Metastatic Liver Carcinoma in the Adrenal Gland (tissue), 2 donors: ENCODE data around the gene C2orf73.

GRCh38 chr2:53813142-53813416 is 26.2 kb downstream of the ERLEC1 start:
- PRO-cap, 2 experiments, result no peak in any of the 2 experiments

- PRO-cap, 2 experiments, result no peak in any of the 2 experiments
Observed at GRCh38 chr2:53912731-53913589, 53.2 kb upstream of the GPR75 start.

DNA sequence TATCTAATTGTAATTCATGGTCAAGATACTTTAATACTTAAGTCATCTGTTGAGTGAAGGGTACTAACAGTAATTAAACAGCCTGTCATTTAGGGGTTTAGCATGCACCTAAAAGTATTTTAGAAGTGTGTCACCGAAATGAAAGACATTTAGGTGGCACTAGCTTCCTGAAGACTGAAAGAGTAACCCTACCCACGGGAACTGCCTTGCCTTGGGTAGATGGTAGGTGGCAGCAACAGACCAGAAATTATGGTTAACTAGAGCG is 135.9 kb downstream of the ACYP2 start:
- PRO-cap, 2 experiments, result no peak in any of the 2 experiments

DNA sequence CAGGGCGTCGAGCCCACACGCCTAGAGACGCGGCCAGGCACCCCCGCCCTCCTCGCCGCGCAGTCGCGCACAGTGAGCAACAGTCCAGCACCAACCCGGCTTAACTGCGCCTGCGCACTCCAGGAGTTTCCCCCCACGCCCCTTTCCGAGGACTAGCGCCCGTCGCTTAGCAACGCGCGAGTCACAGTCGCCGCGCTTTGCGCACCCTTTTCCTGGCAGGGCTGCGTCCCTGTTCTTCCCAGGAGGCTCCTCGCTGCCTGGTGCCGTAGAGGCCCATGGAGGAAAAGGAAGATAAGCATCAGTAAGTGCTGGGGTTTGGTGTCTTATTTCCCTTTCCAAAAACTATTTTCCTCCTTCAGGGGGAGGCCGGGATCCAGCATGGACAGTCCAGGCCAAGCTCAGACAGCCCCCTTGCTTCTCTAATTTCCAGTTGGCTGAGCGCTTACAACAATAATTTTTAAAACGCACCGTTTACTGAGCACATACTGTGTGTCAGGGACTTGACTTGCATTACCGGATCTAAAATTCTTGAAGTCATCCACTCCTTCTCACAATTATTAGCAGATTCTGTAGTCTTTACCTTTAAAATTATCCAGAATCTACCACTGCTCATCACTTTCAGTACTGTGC is at the start of gene C2orf73:
TSS of gene C2orf73 (plus strand) at position 184 of the 630 bp plus-strand sequence.
- PRO-cap, 2 experiments, result peak in 2 of 2 experiments; most common plus-strand start position 184 of the sequence (in 1); most common minus-strand start position 74 of the sequence (in 2)

- PRO-cap, 2 experiments, result no peak in any of the 2 experiments
Observed at GRCh38 chr2:54456525-54457364, 618 bp downstream of the SPTBN1 start.

DNA sequence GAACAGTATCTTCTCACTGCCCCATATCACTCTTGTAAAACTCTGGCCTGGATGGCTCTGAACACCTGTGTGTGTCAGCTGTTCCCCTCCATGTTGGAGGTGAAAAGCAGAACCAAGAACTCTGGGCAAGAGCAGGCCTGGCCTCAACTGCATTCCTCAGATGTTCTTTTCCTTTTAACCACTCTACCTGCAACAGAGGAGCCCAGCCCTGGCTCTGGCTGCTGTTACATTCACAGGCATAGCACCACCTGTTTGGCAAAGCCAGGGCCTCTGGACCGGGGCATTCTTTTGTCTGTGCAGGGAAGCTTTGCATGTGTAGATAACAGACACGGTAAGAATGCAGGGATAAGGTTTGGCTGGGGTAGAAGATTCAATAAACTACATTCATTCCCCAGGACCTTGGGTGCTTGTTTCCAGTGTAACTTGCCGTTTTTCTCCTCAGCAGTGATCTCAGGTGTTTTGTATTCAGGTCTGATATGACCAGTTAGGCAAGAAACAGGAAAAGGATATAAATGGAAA is 95.1 kb downstream of the SPTBN1 start:
- PRO-cap, 2 experiments, result no peak in any of the 2 experiments

DNA sequence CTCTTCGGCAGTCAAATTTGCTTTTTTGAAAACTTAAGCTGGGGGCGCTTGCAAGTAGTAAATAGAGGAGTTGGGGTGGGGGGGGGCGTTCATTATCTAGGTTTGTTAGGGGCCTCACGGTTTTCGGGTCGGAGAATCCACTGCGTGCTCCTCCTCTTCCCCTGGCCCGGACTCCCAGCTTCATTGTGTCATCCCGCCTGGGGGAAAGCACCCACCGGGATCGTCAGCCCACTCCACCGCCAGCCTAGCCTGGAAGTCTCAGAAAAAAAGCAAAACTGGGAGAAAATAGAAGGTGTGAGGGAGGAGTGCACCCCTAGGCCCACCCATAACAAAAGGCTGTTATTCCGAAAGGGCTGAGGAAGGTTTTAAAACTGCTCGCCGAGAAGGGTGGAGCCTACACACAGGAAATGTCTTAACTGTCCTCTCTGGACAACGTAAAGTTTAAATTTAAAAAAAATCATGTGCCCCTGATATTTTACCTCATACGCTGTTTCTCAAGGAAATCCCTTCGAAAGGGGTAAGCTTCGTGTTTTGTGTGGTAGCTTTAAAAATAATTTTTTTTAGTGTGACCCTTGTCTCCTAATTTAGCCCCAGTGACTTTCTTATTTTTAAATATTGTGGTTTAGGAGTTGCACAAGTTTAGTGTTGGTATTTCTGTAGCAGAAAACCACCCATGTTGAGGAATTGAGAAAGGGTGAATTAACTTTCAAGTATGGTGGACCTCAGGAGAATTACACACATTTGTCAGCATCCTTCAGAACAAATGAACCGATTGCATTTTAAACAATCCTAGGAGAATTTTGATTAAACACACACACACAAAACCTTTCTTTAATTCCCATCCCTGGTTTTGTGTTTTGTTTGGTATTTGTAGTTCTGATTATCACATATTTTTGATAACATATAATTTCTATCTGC is 104.2 kb downstream of the SPTBN1 start:
- PRO-cap, 2 experiments, result peak in 2 of 2 experiments; most common plus-strand start position 183 of the sequence (in 2); most common minus-strand start position 174 of the sequence (in 2)

- PRO-cap, 2 experiments, result peak in 2 of 2 experiments; most common plus-strand start chr2:54574389 (in 2); most common minus-strand start chr2:54574454 (in 1)
Observed at GRCh38 chr2:54573909-54575121, 118.2 kb downstream of the SPTBN1 start.

DNA sequence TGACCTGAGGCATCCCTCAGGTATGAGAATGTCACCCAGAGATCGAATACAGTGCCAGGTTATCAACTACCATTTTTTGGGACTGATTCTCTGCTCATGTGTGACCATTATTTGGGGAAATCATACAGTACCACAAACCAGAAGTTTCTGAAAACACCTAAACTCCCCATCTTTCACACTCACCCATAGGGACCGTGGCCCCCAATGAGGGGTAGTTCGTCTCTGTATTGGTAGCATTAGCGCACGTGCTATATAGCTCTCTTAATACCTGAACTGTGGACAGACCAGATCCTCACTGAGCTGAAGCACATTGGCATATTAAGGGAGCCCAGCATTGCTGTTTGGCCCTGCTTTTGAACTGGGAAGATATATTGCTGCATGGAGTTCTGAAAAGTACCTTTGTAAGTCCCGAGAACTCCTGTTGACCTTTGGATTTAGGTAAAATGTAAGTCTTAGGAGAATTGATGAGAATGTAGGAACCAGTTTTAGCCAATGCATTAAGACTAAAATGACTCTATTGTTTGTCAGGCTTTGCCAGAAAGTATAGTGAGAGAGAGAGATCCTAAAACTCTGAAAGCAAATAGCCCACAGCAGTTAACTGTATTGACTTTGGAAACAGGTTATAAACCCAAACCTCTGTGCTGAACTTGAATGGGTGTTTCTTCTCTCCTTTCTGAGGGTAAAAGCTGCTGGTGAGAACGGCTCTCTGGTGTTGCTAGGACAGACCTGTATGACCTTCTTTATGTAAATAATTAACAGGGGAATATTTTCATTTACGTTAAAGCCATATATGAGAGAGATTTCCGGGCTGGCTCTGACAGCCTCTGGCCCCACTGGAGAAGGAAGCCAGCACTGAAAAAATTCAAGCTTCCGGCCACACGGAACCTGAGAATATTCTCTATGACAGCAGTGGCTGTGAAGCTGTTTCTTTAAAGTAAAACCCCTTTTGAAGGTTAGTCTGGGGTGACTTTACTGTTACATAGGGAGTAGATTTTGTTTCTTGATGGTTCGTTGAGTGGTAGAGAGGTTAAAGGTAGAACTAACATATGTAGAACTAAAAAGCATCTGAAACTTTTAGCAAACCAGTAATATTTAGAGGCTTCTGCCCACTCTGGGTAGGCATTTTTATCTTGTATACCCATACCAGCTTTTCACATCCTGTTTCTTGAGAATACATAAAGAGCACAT is 123.5 kb downstream of the SPTBN1 start:
- PRO-cap, 2 experiments, result no peak in any of the 2 experiments

DNA sequence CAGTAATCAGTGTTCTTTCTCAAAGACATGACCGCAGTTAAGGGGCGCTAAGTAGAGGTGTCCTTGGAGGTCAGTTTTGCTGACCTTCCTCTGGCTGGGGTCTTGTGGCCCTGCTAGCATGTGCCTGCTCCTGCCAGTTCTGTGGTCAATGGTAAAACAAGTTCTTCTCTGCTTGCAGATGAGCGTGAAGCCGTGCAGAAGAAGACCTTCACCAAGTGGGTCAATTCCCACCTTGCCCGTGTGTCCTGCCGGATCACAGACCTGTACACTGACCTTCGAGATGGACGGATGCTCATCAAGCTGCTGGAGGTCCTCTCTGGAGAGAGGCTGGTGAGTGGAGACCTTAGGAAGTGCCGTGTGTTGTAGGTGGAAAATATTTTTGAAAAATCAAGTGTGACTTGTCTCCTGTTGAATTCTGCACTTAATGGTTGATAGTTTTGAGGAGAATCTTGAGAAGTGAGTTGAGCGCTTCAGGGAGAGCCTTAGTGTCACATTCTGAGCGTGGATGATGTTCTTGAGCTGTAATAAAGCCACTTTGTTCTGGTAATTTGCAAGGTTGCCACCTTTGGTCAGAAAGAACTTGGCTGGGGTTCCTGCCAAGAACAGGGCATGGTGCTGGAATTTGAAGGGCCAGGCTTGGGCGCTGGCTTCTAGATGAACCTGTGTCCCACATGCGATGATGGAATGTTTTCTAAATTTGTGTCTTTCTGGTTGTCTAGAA is 124.4 kb upstream of the EML6 start:
- PRO-cap, 2 experiments, result no peak in any of the 2 experiments

DNA sequence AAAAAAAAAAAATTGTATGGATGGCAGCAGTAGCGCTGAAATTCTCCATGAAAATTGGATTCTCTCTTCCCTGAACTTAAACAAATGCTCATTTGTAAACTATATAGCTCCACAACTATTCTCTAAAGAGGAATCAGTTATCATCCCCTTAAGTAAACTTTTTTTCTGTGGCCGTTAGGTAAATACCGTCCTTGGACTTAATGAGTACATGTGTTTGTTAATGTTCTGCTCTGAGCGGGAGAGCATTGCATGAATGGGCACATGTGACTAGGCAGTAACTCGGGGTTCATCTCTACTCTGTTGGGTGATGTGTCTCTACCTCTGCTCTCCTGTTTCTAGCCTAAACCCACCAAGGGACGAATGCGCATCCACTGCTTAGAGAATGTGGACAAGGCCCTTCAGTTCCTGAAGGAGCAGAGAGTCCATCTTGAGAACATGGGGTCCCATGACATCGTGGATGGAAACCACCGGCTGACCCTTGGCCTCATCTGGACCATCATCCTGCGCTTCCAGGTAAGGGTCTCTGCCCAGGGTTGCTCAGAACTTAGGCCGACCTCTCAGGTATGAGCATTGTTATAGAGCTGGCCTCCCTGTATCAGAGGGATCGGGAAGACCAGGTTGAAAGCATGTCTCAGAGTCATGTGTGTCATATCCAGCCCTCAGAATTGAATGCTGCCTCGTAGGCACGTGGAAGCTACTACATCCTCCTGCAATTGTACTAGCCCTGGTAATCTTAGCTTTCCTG is 111.5 kb upstream of the EML6 start:
- PRO-cap, 2 experiments, result no peak in any of the 2 experiments

- PRO-cap, 2 experiments, result no peak in any of the 2 experiments
Observed at GRCh38 chr2:54655549-54656109, 67.8 kb upstream of the EML6 start.

DNA sequence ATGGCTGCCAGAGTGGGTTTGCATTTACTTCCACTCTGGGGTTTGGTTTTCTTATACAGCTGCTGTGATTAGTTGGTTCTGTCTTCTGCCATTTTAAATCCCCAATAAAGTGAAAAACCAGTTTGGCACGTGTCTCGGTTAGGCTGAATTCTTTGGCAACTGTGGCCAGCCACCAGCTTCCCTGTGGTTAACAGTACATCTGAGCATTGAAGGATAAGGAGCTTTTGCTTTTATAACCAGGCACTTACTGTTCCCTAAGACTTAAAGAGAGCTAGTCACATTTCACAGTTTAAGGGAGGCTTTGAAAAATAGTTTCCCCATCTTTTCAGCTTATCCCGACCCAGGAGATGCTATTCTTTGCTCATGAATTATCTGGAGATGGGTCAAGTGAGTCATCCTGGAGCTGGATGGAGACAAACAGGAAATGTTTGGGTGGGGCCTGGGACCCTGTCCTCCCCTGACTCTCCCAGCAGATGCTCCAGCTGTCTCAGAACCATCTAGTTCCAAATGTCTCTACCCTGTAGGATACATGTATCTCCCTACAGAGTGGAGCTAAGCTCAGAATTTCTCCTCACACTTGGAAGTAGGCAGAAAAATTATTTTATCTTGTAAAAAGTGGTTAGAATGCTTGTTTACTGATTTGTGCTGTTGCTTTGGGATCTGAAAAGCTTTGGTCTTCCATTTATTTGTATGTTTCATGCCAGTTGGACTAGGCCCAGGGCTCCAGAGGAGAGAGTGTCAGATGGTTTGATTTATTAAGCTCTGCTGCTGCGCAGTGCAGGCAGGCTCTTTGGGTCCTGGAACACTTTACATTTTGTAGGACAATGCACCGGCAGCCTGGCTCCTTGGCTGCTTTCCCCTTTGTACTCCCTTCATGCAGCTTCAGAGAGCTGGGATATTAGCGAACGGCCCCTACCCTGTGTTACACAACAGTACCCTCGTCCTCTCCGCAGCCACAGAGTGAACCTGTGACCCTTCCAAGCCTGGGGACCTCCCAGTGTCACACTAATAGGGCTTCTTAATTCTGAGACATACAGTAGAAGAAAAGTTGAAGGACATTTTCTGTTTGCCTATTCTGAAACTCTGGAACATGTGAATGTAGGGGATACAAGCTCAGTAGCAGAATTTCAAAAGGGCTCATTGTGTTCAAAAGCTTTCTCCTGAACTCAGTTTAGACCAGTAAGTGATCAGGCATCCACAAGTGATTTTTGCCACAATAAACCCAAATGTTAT is 56.9 kb upstream of the EML6 start:
- PRO-cap, 2 experiments, result peak in 2 of 2 experiments; most common minus-strand start position 869 of the sequence (in 1)

GRCh38 chr2:54668155-54668638 is 55.3 kb upstream of the EML6 start:
- PRO-cap, 2 experiments, result no peak in any of the 2 experiments

- PRO-cap, 2 experiments, result no peak in any of the 2 experiments
Observed at GRCh38 chr2:54897930-54898376, 152.3 kb downstream of the RTN4 start.

DNA sequence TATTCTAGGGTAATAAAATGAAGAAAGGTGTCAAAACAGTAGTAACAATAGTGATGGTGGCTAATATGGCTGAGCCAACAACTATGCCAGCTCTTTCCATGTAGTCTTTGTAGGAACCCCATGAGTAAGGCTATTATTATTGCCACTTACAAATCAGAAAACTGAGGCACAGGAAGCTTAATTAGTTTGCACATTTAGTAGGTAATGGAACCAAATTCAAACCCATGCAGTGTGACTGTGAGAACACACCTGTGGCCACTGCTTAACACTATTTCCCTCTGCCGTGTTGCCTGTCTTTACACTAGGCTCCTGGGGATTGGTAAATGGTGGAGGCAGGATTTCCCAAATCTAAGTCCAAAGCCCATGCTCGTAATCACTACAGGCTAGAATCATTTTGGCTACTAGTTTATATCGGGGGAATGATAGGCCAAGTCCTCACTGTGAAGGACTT is 149.2 kb downstream of the RTN4 start:
- PRO-cap, 2 experiments, result peak in 1 of 2 experiments; most common minus-strand start position 318 of the sequence (in 1)

DNA sequence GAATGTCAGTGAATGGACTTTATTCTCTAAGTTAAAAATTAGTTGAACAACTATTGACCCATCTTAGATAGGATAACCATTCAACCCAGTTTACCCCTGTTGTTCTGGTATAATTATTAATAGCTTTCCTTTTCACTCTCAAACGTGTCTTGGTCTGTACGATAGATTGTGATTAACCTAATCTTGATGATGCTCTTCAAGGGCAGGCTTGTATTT is 148.9 kb downstream of the RTN4 start:
- PRO-cap, 2 experiments, result peak in 1 of 2 experiments; most common plus-strand start position 141 of the sequence (in 1)

- PRO-cap, 2 experiments, result peak in 2 of 2 experiments; most common minus-strand start chr2:54908719 (in 2)
Observed at GRCh38 chr2:54908456-54909137, 141.7 kb downstream of the RTN4 start.

DNA sequence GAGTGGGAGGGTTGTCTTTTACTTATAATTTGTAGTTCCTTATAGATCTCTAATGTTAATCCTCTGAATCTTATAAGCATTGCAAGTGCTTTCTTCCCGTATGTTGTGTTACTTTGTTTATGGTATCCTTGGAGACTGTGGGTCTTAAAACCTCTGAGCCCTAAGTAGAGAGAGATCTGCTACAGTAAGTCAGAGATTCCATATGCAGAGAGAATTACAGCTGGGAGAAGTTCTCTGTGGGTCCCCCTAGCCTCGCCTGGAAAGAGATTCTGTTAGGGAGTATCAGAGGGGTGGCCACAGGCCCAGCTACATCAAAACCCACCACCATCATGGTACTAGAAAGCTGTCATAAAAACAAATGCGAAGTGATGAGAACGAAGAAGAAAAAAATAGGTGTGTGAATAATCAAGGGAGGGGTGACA is 93.8 kb downstream of the RTN4 start:
- PRO-cap, 2 experiments, result no peak in any of the 2 experiments

DNA sequence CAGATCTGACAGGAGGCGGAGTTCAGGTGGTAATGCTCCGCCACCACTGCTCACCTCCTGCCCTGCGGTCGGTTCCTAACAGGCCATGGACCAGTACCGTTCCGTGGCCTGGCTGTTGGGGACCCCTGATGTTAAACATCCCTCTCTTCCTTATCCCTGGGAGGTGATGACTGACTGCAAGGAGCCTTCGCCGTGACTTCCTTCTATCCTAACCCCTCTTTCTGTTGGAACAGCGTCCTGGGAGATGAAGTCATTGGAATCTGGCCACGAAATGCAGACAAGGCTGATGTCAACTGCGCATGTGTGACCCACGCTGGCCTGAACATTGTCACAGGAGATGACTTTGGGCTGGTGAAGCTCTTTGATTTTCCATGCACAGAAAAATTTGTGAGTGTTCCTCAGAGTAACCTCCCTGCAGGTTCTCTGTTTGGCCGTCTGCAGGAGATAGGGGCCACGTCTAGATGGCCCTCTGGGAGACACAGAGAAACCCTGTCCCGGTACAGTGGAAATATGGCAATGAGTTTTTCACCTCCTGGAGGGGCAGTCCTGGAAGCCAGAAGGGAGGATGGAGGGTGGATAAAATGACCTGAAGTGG is 82.3 kb downstream of the RTN4 start:
- PRO-cap, 2 experiments, result no peak in any of the 2 experiments